Fibroblast of villous mesenchyme (primary cell): ENCODE measurements around the genes PDSS2 and OSTM1.

- CAGE, long polyA plus RNA, result no peak
Observed at GRCh38 chr6:106496651-106497155, 132.6 kb downstream of the RTN4IP1 start.

GRCh38 chr6:106516524-106516904 lies 112.8 kb downstream of the RTN4IP1 start:
- CAGE, long polyA plus RNA, result no peak

- CAGE, long polyA plus RNA, result no peak
Observed at GRCh38 chr6:106520637-106521484, 108.4 kb downstream of the RTN4IP1 start.

GRCh38 chr6:106524772-106525511 lies 104.4 kb downstream of the RTN4IP1 start:
- CAGE, long polyA plus RNA, result no peak

GRCh38 chr6:106630122-106630933 lies 950 bp downstream of the QRSL1 start:
- CAGE, long polyA plus RNA, result no peak

- CAGE, long polyA plus RNA, result no peak
Observed at GRCh38 chr6:106741804-106741961, 112.3 kb downstream of the QRSL1 start.

GRCh38 chr6:106886799-106887340 lies 87.7 kb downstream of the CD24 start:
- CAGE, long polyA plus RNA, result no peak

DNA sequence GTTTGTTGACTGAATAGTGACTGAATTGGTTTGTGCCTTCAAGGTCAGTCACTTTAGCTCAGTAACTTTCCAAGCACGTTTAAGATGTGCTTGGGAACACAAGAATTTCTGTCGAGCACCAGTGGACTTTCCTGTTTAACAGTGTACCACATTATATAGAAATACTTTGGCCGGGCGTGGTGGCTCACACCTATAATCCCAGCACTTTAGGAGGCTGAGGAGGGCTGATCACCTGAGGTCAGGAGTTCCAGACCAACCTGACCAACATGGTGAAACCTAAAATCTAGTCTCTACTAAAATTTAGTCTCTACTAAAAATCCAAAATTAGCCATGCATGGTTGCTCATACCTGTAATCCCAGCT lies 1.8 kb upstream of the CD24 start:
- CAGE, long polyA plus RNA, result no peak

DNA sequence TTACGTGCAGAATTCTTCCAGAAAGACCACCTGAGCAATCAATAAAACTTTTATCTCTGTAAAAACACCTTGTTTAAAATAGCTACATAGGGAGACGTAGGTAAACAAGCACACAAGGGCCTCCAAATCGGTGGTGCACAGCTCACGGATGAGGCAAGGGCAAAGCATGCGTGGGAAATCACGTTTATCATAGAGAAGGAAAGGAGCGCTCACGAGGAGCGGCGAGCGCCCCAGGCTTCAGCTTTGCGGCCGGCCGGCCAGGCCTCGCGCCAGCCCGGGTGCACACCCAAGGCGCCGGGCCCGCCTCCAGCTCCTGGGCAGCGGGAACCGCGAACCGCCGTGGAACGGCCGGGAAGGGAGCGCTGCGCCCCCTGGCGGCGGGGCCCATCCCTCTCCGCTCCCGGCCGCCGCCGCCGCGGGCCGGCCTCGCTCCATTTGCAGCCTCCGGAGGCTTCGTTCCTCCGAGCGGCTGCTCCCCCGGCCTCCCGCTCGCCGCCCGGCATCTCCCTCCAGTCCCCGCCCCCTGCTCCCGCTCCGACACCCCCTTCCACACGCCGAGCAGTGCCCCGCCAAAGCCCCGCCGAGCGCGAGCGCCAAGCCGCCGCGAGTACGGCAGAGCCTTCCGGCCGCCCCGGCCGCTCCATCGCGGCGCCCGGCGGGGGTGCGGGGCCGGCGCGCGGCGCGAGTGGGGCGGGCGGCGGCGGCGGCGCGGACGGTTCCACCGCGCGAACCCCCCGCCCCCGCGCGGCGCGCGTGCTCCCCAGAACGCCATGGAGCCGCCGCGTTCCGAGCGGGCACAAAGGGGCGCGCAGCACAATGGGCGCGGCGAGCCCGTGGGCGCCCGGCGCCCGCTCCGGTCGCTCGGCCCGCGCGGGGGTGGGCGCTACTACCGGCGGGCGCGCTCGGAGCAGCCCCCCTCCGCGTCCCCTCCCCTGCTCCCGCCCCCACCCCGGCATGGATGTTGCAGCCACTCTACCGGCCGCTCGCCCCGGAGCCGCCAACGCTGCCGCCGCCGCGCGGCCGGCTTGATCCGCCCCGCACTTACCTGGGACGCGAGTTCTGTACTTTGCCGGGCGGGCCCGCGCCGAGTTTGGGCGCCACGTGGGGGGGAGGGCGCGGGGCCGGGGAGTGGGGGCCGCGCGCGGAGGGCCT lies 894 bp downstream of the BEND3 start:
- CAGE, long polyA plus RNA, result no peak

DNA sequence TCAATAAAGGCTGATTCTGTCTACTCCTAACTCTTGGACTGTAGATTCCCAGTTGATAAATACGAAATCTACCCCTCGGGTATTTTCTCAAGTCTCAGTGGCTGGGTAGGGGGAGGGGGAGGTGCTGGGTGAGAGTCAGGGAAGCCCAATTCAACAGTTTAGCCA lies 703 bp upstream of the BEND3 start:
- CAGE, long polyA plus RNA, result no peak

DNA sequence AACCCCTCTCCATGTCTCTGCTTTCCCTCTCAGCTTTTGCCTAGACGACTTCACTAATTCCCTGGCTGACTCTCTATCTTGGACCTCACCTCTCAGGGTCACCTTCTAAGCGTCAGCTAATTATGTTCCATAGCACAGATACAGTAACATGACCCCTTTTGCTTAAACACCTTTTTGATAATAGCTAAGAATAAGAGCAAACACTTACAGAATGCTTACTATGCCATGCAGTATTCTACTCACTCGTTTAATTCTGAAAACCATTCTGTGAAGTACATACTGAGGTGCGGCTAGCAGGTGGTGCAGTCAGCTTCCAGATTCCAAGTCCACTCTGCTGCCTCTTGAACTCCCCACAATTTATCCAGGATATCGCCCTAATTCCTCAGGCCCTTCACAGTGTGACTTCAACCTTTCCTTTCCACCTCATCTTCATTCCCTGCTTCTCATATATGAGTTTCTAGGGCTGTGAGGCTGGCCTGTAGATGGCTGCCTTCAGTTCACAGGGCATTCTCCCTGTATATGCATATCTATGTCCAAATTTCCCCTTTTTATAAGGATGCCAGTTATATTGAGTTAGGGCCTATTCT lies 130.3 kb downstream of the PDSS2 start:
- CAGE, long polyA plus RNA, result no peak

DNA sequence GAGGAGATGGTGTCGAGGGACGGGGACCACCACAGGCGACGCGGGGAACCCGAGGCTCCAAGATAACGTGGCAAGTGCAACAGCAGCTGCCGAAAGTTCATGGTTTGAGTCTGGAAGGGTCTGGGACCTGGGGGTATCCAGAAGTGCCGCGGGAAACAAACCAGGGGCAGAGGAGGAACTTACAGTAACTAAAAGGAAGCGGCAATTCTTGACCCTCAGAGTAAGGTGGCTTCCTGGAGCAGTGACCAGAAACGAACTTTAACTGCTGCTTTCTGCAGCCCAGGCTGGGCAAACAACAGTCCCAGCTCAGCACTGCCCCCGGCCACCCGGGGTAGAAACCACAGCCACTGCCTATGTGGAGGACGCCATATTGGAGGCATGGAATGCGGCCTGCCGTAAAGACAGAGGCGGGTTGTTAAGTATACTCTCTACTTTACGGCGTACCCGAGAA lies at the start of gene PDSS2:
TSS of gene PDSS2 (minus strand) at position 380 of the 451 bp plus-strand sequence.
- CAGE, long polyA plus RNA, result start-site peak on the minus strand centred at position 341 of the sequence, 103 bp wide, 161 and 470 reads in 2 replicates

DNA sequence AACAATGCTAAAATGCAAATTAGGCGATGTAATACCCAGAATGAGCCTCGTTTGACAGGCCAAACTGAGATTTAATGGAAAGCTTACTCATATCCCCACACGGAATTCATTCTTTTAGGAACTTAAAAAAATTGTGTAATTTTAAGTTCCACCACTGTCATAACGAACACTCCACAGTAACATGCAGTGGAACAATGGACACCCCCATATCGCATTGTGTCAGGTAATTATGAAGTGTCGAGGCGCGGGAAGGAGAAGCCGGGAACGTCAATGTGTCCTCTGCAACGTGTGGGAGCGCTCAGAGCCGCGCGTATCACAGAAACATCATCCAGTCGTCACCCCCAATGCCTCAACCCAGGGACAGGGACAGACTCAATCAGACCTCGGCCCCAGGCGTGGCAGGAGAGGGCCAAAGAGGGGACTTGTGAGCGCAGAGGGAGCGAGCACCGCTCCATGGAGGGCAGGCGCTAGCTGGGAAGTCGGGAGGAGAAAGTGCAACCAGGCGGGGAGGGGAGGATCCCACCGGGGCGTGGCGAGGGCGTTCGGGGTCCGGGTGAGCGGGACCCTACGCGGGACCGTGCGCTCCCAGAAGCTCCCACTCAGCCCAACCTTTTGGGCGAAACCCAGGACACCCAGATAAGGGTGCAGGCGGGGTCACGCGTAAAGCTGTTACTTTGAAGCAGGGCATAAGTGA lies 1.1 kb upstream of the SOBP start:
- CAGE, long polyA plus RNA, result no peak

GRCh38 chr6:107821488-107822172 lies 2.5 kb downstream of the SCML4 start:
- CAGE, long polyA plus RNA, result no peak

- CAGE, long polyA plus RNA, result no peak
Observed at GRCh38 chr6:107889520-107890419, 65.7 kb upstream of the SCML4 start.

- CAGE, long polyA plus RNA, result no peak
Observed at GRCh38 chr6:108066980-108067758, 7.4 kb downstream of the OSTM1 start.

GRCh38 chr6:108073939-108075188 lies at the start of gene OSTM1:
Gene OSTM1 (minus strand): TSS chr6:108074741.
- CAGE, long polyA plus RNA, result no peak

GRCh38 chr6:108114773-108115279 lies 40.3 kb upstream of the OSTM1 start:
- CAGE, long polyA plus RNA, result no peak

- CAGE, long polyA plus RNA, result no peak
Observed at GRCh38 chr6:108576234-108577216, 15.8 kb downstream of the FOXO3 start.

DNA sequence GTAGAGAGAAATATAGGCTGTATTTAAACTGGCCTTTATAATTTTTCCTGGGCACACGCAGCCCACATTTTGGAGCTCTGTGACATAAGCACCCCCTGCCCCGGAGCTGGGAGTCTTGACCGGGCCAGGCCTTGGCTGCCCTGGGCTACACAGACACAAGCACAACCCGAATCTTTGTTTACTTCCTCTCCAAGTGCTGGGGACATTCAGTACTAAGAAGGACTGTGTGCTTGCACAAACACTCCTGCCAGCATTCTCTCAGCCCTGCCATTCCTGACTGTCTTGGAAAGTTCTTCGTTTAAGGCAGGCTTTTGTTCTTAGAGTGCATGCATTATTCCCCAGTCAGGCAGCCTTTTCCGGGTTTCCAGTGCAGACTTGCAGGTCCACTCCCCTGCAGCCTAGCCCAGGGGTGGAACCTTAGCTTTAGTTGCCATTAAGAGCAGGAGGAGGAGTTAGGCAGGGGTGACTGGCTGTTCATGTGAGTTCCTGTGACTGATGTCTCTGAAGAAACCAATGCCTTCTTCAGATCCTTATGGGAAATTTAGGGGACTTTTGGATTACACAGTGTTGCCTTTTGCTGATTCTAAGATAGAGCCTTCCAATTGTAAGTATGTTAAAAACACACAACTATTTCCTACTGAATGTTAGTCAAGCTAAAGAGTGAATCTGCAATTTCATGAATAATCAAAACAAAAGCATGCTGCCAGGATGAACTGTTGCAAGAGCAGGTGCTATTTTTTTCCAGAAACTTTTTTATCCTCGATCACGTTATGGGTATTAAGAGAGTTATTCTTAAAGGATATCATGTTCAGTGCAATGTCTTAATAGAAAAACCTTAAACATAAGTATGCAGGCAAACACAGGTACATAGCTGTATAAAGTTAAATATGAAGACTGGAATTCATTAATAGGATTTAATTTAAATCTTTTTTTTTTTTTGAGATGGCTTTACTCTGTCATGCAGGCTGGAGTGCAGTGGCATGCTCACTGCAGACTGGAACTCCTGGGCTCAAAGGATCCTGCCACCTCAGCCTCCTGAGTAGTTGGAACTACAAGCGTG lies 28.8 kb downstream of the FOXO3 start:
- CAGE, long polyA plus RNA, result no peak